Stomach (tissue), 7 donors: Measurements from ENCODE around the genes C1orf210 and PTPRF.

GRCh38 chr1:42436923-42437299, 18.9 kb downstream of the ZMYND12 start:
- PRO-cap = no peak
- RAMPAGE, long total RNA, 5 experiments = no peak in any of the 5 experiments
- RRBS = no CpG with 5 or more reads among the region's 2 CpGs

DNA sequence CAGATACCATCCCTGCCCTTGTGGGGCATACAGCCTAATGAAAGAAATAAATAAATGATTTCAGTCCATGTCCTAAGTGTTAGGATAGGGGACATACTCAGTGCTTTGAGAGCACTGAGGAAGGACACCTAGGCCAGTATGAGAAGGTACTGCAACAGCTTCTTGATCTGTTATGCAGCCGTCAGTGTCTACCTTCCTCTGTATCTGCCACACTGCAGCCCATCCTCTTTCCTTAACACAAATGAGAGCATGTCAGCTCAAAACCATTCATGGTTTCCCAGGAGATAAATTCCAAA, 1.5 kb downstream of the ZMYND12 start:
- PRO-cap = no peak
- RAMPAGE, long total RNA, 5 experiments = no peak in any of the 5 experiments
- RRBS = no CpG with 5 or more reads among the region's 1 CpG

- PRO-cap = no peak
- RAMPAGE, long total RNA, 5 experiments = start-site peak on the plus strand in 1 of 5 experiments, at chr1:42692671-42693226 at its widest, 5 reads per replicate
- RRBS = no CpG with 5 or more reads among the region's 4 CpGs
Observed at GRCh38 chr1:42692800-42693411, 10.7 kb downstream of the YBX1 start.

DNA sequence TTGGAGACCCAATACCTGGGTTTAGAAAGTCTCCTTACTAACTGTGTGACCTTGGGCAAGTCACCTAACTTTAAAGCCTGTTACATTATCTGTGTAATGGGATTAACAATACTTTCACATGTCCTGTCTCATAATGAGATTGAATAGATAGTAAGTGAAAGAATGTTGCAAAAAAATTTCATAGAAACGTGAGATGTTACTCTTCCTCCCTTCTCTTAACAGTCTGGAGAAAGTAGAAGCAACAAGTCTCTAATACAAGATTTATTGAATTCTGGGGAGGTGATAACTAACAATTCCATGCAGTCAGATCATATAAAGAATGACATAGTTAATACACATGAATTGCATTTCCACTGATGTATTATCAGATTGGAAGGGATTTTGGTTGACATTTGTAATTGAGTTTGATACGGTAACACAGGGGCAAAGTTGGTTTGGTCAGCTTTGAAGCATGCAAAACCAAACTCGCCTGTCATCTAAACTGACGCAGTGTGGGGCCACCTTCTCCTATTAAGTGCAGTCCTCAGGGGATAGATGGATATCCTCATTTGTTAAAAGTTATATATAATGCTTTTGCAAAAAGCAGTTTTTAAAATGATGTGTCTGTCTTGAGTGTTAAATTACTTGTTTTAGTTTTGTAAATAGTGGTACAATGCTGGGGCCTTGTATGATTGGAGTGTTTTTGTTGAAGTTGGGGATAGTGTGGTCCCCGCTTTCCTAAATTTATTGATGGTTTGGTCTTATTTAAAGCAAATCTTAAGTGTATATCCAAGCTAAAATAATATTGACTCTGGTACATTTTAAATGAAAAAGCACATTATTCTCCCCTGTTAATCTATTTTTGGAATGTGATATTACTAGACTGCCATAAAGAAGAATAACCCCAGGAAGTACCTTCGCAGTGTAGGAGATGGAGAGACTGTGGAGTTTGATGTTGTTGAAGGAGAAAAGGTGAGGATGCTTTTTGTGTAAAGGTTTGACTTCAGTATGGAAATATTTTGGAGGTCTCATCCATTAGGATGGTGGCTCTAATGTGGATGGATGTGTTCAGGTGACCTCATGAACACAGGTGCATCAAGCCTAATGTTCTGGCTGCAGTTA, 13.5 kb downstream of the YBX1 start:
- PRO-cap = no peak
- RAMPAGE, long total RNA, 5 experiments = start-site peak on the plus strand in 4 of 5 experiments, centred at positions 907 to 934 of the sequence, 18 to 282 reads per replicate
- RRBS = no CpG with 5 or more reads among the region's 6 CpGs

GRCh38 chr1:42715858-42716499, 24.1 kb downstream of the CLDN19 start:
- PRO-cap = no peak
- RAMPAGE, long total RNA, 5 experiments = no peak in any of the 5 experiments
- RRBS = no CpG with 5 or more reads among the region's 5 CpGs

GRCh38 chr1:42765727-42766410, 959 bp downstream of the P3H1 start:
- PRO-cap = no peak
- RAMPAGE, long total RNA, 5 experiments = no peak in any of the 5 experiments
- RRBS = 0% methylated on average over 2 of the region's 15 CpGs

- PRO-cap = no peak
- RAMPAGE, long total RNA, 5 experiments = start-site peak on the plus strand in 1 of 5 experiments, at chr1:42824656-42824950 at its widest, 7 reads per replicate
- RRBS = no CpG with 5 or more reads among the region's 4 CpGs
Observed at GRCh38 chr1:42824489-42825099, 7.4 kb upstream of the SVBP start.

DNA sequence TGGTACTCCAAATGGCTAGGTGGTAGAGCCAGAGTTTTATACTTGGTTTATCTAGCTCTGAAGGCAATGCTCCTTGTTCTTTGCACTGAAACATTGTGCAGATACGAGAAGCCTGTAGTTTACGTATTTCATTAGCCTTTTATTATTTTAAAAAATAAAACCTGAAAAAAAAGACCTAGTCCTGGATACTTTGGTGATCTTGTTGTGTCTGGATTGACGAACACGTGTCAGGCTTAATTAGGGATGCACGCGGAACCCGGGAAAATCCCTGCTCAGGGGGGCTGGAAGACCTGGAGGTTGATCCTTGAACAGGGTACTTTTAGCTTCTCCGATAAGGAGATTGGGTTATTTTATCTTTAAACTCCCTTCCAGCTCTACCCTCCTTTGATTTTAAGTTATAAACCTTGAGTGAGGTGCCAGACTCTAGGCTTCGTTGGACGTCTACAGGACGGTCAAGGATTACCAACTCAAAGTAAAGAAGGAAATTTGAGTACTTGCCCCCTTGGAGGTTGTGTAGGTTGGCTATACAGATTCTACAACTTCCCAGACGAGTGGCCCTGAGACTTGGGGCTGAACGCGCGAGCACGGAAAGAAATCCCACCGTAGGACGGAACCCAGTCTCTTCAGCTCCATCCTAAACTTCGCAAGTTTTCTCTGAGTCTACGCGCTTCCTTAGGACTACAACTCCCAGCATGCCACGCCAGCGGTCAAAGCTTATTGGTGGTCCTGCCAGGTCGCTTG, 484 bp upstream of the ZNF691 start:
- PRO-cap = bidirectional peak, plus-strand start outside the sequence, minus-strand start at position 656 of the sequence
- RAMPAGE, long total RNA, 5 experiments = start-site peak on the minus strand in 2 of 5 experiments, centred at positions 656 to 658 of the sequence, 12 to 27 reads per replicate
- RRBS = no CpG with 5 or more reads among the region's 24 CpGs

DNA sequence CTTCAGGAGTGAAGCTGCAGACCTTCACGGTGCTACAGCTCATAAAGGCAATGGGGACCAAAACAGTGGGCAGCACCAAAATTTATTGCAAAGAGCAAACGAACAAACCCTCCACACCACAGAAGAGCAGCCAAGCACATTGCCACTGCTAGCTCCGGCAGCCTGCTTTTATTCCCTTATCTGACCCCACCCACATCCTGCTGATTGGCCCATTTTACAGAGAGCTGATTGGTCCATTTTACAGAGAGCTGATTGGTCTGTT, 42.5 kb downstream of the SLC2A1 start:
- PRO-cap = no peak
- RAMPAGE, long total RNA, 5 experiments = no peak in any of the 5 experiments
- RRBS = no CpG with 5 or more reads among the region's 3 CpGs

GRCh38 chr1:42940692-42941635, 17.7 kb downstream of the SLC2A1 start:
- PRO-cap = no peak
- RAMPAGE, long total RNA, 5 experiments = start-site peak on the minus strand in 1 of 5 experiments, at chr1:42940911-42941639 at its widest, 20 reads per replicate
- RRBS = no CpG with 5 or more reads among the region's 16 CpGs

GRCh38 chr1:42957697-42958697, 671 bp downstream of the SLC2A1 start:
- PRO-cap = bidirectional peak, plus-strand start at chr1:42958277, minus-strand start at chr1:42958030
- RAMPAGE, long total RNA, 5 experiments = no peak in any of the 5 experiments
- RRBS = 1% methylated on average over 78 of the region's 109 CpGs

DNA sequence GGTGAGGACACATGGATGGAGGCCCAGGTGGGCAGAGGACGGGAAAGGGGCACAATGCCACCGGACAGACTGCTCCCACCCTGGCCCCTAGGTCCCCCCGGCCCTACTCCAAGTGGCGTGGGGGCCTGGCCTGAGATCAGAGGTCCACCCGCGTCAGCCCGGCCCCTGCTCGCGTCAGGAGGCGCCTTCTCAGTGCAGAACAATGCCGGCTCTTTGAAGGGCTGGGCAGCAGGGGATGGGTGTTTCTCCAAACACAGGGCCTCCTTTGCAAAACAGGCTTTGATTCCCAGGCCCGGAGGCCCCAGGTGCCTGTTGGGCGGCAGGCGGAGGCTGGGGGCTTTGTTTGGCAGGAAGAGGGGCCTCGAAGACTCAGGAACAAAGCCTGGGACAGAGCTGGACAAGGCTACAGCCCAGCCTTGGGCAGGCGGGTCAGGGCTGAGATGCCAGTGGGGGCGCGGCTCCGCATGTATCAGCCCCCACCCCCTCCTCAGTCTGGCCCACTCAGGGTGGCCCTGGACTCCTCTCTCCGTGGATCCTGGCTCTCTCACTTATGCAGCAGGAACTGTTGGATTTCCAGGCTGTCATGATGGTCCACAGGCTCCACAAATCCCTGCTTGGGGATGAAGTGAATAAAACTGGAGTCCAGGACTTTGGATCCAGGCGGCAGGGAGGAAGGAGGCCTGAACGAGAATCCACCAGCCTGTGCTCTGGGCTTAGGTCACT, 77.4 kb upstream of the SLC2A1 start:
- PRO-cap = no peak
- RAMPAGE, long total RNA, 5 experiments = no peak in any of the 5 experiments
- RRBS = 54% methylated on average over 11 of the region's 22 CpGs

DNA sequence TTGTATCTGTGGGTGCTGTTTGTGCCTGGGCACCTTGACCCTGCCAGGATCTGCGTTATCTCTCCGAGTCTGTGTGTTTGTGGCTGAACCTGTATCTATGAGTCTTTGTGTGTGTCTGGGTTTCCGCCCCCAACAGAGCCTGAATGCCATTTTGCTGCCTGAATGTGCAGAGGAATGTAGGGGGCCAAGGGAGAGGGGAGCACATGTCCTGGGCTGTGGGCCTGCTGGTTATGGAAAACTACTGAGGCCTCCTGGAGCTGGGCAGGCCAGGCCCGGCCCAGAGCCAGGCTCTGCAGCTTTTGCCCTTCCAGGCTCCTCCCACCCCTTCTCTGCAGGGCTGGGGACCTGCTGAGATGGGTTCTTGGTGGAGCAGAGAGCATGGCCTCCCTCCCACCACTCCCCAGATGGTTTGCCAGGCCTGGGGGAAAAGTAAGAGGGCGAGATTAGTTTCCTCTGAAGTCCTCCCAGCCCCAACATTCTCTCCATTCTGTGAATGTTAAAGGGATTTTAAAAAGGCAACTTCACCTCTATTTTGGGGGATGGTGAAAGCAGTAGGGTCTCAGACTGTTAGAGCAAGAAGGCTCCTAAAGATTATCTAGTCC, 77.9 kb upstream of the CFAP144 start:
- PRO-cap = no peak
- RAMPAGE, long total RNA, 5 experiments = no peak in any of the 5 experiments
- RRBS = no CpG with 5 or more reads among the region's 5 CpGs

DNA sequence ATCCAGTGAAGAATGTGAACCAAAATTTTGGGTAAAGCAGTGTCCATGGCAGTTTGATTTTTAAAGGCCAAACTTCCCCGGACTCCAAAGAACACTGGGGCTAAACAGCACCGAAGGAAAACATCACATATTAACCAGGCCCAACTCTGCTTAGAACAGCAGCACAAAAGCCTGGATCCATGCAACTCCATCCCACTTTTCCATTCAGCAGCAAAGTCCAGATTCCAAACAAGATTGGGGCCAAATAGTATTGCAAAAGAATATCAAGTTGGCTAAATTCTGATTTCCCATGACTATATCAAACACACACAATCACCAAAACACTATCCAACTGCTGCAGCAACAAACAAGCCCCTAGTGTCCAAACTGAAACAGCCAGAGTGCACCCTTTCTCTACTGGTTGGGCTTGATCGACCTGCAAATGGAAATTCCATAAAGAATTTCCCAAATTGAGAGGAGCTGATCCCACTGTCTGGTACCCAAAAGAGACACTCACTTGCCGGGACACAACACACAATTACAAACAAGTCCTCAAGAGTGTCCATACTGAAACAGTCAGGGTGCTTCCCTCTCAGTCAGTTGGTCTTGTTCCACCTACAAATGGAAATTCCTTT, 19.4 kb upstream of the TMEM125 start:
- PRO-cap = no peak
- RAMPAGE, long total RNA, 5 experiments = no peak in any of the 5 experiments
- RRBS = no CpG with 5 or more reads among the region's 4 CpGs

DNA sequence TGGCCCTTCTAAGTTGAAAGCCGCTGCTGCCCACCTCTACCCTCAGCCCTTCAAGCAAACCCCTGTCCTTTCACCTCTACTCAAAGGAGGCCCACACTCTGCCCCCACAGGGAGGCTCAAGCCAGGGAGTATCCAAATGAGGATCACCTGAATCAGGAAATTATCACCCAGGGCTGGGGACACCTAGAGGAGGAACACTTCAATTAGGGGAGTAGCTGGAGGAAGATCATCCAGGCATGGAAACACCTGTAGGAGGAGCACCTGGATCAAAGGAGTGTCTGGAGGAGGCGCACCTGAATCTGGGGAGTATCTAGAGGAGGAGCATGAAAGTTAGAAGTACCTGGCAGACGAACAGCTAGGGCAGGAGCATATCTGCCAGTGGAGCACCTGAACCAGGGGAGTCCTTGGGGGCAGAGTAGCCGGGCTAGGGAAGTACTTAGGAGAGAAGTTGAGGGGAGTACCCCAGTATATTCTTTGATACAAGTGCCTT, 1.4 kb downstream of the C1orf210 start:
- PRO-cap = no peak
- RAMPAGE, long total RNA, 5 experiments = no peak in any of the 5 experiments
- RRBS = no CpG with 5 or more reads among the region's 4 CpGs

- PRO-cap = bidirectional peak, plus-strand start at chr1:43285909, minus-strand start at chr1:43285609
- RAMPAGE, long total RNA, 5 experiments = start-site peak on the minus strand in 5 of 5 experiments, at chr1:43285561-43285617 at its widest, 27 to 149 reads per replicate
- RRBS = 33% methylated on average over 1 of the region's 21 CpGs
Observed at GRCh38 chr1:43285443-43286244, at the start of gene C1orf210. Gene C1orf210, minus strand, starts transcription at chr1:43285581.

DNA sequence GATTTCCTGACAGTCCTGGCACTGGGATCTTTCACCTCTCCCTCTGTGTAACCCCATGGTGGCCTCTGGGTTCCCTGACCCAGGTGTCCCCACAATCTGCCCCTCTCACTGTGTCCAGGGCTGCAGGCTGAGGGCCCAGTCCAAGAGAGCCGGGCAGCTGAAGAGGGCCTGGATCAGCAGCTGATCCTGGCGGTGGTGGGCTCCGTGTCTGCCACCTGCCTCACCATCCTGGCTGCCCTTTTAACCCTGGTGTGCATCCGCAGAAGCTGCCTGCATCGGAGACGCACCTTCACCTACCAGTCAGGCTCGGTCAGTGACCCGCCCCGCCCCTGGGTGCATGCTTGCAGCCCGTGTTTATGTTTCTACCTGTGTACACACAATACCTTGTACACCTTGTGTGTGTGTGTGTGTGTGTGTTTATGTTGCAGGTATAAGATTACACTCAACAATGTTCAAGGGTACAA, 12.9 kb downstream of the TIE1 start:
- PRO-cap = no peak
- RAMPAGE, long total RNA, 5 experiments = start-site peak on the plus strand in 1 of 5 experiments, centred at position 180 of the sequence, 6 reads per replicate
- RRBS = no CpG with 5 or more reads among the region's 10 CpGs

DNA sequence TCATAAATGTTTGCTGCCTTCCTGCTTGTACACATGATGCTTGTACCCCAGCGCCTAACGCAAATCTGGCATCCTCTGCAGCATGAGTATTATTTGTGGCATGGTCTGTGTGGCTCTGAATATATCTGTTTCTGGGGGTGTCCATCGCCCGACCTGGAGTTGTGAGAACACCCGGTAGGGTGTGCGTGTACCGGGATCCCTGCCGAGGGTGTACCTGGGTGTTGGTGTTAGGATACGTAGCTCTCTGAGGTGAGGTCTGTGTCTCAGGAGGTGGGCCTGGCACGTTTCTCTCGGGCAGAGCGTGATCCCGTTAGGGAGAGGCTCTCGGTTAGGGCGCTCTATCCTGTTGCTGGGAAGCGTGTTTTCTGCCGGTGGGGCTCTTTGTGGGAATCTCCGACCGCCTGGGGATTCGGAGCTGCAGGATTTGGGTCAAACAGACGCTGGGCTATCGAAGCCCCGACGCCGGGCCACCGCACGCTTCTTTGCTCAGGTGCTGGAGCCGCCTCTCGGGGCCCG, 10.4 kb upstream of the CDC20 start:
- PRO-cap = bidirectional peak, plus-strand start at position 317 of the sequence, minus-strand start at position 161 of the sequence
- RAMPAGE, long total RNA, 5 experiments = no peak in any of the 5 experiments
- RRBS = 10% methylated on average over 8 of the region's 30 CpGs

DNA sequence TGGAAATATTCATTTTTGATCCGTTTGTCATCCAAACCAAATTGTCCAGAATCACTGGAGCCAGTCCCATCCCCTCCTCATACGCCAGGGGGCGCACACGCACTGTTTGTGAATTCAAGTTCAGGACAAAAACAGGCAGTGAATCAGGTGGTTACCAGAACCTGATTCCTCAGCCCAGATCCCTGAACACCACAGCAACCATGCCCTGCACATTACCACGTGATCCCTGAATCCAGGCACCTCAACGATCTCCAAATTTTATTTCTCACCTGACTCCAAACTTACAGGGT, 1.5 kb upstream of the PTPRF start:
- PRO-cap = no peak
- RAMPAGE, long total RNA, 5 experiments = no peak in any of the 5 experiments
- RRBS = no CpG with 5 or more reads among the region's 6 CpGs

DNA sequence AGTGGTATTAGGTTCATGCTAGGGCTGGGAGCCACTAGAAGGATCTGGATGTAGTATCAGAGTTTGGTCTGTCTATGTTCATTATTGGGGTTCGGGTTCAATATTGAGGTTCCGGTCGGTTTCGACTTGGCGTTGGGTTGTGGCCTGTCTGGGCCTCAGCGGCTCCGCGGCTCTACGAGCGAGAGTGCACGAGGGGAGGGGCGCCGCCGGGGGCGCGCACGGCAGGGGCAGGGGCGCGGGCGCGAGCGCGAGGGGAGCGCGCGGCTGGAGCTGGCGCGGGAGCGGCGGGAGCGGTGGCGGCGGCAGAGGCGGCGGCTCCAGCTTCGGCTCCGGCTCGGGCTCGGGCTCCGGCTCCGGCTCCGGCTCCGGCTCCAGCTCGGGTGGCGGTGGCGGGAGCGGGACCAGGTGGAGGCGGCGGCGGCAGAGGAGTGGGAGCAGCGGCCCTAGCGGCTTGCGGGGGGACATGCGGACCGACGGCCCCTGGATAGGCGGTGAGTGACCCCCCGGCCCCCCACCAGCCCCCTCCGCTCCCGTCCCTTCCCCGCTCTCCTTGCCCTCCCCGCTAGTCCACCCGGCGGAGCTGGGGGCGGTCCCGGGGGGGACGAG, at the start of gene PTPRF:
Gene PTPRF, plus strand, starts transcription at position 284 of the 606 bp plus-strand sequence.
- PRO-cap = bidirectional peak, plus-strand start at position 276 of the sequence, minus-strand start at position 168 of the sequence; bidirectional peak, plus-strand start outside the sequence, minus-strand start at position 552 of the sequence
- RAMPAGE, long total RNA, 5 experiments = start-site peak on the plus strand in 2 of 5 experiments, centred at positions 344 to 380 of the sequence, 99 reads per replicate
- RRBS = 2% methylated on average over 25 of the region's 67 CpGs